ENCODE measurements around the genes SMARCD2 and CD79B.

DNA sequence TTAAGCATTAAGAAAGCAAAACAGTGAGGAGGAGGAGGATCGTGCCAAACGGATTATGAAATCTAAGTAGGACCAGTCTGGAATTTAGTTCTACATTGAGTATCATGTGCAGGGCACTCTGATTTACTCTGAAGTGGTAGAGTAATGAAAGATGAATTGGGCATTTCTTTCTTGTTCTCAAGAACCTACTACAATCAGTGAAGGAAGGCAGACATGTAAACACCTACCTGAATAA, 195.2 kb downstream of the CYB561 start:
- PRO-cap, result no peak
- RAMPAGE, long total RNA, 4 experiments, result no peak in any of the 4 experiments

DNA sequence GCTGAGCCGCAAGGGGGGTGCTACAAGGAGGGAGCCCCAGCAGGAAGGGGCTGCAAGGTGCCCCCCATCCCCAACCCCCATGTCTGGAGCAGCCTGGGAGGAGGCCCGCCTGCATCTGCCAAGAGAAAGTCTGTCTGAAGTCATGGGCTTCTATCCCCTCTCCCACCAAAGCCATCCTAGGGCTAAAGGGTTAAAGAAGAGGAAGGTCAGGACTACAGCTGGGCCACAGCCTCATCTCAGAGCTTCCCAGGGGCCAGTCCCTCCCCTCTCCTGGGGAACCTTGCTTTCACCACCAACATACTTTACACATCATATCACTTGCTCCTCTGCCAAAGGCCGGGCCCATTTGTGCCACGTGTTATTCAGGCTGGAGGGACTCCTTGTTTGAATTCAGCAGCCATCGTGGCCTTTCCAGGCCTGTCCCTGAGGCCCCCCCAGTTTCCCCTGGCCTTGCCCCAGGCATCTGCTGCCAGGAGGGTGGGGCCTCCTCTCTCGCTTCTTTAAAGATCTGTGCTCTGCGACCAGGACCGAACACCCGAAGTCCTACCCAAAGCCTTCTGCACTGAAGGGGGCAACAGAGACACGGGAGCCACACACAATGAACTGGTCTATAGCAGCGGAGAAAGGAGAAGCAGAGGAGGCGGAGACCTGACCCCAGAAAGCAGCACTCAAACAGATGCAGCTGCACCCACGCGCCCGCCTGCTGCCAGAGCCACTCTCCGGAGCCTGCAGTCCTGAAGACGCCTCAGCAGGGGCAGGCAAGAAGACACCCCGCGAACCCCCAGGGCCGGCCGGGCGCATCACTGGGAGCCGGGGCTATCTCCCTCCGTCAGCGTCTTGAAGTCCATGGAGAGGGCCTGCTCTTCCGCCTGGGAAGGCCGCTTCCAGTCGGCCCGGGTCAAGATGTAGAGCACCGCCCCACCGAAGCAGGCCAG, 12.2 kb downstream of the CYB561 start:
- PRO-cap, result no peak
- RAMPAGE, long total RNA, 4 experiments, result no peak in any of the 4 experiments

- PRO-cap, result no peak
- RAMPAGE, long total RNA, 4 experiments, result no peak in any of the 4 experiments
Measured at GRCh38 chr17:63445092-63445473, 1.0 kb downstream of the CYB561 start.

DNA sequence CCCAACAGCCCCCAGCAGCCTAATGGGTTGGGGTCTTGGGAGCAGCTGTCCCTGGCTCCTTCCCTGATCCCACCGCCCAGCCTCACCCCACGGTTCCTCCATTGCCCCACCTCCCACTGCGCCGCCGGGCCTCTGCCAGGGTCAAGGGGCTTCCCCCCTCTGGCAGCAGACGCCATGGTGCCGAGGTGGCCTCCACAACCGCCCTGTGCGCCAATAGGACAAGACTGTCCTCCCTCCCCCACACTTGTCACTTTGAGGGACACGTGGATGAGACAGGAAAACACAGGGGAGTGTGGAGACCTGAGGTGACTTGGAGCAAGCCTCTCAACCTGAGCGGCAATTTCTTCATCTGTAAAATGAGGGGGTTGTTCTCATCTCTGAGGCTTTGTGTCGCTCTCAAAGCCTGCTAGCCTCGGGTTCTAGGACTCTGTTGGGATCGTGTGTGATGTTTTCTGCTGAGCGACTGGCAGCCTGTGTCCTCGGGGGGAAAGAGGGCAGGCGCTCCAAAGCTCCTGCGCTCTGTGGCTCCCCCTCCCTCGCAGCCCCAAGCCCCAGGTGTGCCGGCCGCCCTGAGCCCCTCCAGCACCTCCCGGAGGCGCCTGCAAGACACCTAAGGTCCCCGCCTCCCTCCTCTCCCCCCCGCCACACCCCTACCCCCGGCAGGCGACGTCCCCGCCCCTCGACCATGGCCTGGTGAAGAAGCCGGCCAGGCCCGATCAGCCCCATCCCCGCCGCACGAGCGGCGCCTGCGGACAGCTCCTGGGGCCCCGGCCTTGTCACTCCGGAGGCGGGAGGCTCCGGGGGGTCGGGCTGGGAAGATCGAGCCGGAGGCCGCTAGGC, 728 bp upstream of the ACE start:
- PRO-cap, result no peak
- RAMPAGE, long total RNA, 4 experiments, result no peak in any of the 4 experiments

- PRO-cap, result bidirectional peak, plus-strand start at chr17:63550490, minus-strand start at chr17:63550201
- RAMPAGE, long total RNA, 4 experiments, result no peak in any of the 4 experiments
Measured at GRCh38 chr17:63549633-63550316, 502 bp upstream of the DCAF7 start.

- PRO-cap, result no peak
- RAMPAGE, long total RNA, 4 experiments, result no peak in any of the 4 experiments
Measured at GRCh38 chr17:63693349-63694266, 6.3 kb downstream of the LIMD2 start.

- PRO-cap, result unidirectional peak, minus-strand start at chr17:63700723; bidirectional peak, plus-strand start at chr17:63701271, minus-strand start at chr17:63701153
- RAMPAGE, long total RNA, 4 experiments, result no peak in any of the 4 experiments
Measured at GRCh38 chr17:63700629-63701197, 788 bp upstream of the LIMD2 start.

DNA sequence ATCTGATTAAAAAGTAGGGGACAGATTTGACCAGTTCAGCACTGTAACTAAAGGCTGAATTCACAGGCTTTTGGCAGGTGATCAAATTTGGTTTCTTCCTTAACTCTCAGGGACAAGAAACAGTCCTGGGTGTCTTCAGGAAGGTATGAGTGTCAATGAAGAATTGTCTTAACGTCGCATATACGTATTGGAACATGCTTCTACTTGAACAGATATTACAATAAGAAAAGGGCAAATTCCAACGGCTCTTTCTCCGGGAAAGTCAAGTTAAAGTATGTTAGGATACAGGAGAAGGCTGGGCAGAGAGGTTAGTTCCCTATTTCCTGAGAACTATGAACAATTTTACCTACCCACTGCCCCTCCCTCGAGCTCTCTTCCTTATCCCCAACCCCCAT, 784 bp downstream of the STRADA start:
- PRO-cap, result no peak
- RAMPAGE, long total RNA, 4 experiments, result no peak in any of the 4 experiments

GRCh38 chr17:63838534-63839193, 3.8 kb downstream of the SMARCD2 start:
- PRO-cap, result bidirectional peak, plus-strand start at chr17:63838888, minus-strand start at chr17:63838714; unidirectional peak, plus-strand start at chr17:63839089
- RAMPAGE, long total RNA, 4 experiments, result no peak in any of the 4 experiments

- PRO-cap, result unidirectional peak, minus-strand start at chr17:63842463; bidirectional peak, plus-strand start at chr17:63843141, minus-strand start at chr17:63842682
- RAMPAGE, long total RNA, 4 experiments, result start-site peak on the minus strand in 1 of 4 experiments, at chr17:63842459-63842949 at its widest, 20 to 70 reads per replicate
Measured at GRCh38 chr17:63842128-63843334, at the start of gene SMARCD2. SMARCD2 (minus strand) TSS chr17:63842685.

- PRO-cap, result no peak
- RAMPAGE, long total RNA, 4 experiments, result start-site peak on the minus strand in 2 of 4 experiments, at chr17:63932279-63932363 at its widest, 8 to 10 reads per replicate
Measured at GRCh38 chr17:63931911-63932575, at the start of gene CD79B. CD79B (minus strand) TSS chr17:63932331.

DNA sequence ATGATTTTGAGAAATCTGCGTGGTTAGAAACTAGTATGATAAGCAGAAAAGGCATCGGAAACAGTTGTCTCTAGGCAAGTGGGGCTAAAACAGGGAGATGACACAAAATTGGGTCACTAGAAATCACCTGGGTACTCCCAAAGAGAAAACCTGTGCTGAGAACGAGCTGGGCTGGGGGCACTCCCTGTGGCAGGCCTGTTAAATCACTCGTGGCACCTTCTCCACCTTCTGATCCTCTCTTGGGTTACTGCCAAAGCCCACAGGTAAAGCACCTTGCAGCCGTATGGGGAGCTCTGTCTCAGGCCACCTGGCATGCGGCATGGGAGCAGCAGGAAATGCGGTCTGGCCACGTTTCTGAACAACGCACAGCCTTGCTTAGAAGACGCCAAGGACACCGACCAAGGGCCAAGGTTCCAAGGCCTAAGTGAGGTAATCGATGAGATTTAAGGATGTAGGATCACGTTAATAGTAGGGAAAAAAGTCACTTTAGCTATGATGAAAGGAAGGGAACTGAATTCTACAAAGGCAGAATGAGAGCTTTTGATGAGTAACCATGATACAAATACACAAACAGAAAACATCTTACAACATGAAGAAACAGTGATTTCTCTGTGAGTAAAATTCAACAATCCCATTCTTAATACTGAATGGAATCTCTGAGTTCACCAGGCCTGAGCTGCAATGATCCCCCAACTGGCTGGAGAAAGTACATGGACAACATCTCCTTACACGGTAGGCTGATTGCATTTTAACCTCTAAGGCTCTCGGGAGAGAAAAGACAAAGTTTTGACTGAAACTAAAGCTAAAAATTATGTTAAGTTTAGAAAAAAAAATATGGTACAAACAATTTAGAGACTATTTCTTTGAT, 21.7 kb upstream of the ICAM2 start:
- PRO-cap, result no peak
- RAMPAGE, long total RNA, 4 experiments, result no peak in any of the 4 experiments

DNA sequence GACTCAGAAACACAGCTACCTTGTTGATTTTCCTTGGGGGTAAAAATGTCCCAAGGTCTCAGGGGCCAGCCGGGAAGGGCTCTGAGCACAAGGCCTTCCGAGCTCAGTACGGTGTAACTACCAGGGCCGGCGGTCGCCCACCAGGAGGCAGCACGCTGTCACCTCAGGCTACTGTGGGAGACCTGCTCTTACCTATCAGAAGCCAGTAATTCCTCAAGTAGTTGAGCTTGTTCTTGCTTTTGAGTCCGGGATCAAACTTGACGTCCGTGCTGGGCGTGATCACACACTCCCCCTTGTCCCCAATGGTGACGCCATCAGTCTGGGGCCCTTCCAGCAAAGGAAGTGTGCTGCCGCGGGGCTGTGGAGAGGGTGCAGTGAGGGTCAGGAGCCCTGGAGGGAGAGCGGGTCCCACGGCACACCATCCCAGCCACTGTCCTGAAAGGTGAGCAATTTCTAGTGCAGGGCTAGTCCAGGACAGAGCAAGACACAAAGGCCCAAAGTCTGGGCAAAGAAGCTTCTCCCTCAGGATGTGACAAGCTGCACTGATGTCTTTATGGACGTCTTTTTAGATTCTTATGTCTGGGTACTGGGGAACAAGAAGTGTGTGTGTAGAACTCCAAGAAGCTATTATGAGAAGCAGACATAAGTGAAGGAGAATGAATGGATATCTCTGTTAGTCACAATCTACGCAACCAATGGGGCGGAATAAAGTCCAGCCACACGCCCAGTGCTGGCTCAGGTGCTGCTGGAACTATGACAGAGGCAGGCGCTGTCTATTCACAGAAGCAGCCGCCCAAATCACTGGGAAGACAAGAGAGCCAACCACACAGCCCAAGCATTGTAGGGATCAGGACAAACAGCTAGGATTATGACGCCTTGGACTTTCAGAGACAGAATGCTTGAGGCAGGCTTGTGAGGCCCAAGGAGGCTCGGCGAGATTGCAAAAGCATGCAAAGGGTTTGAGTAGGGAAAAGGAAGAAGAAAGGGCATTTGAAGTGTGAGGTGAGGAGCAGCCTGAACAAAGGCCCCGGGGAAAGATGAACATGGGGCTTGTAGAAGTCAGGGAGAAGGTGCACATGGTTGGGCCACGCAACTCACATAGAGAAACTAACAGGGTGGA, 43.7 kb upstream of the ICAM2 start:
- PRO-cap, result no peak
- RAMPAGE, long total RNA, 4 experiments, result no peak in any of the 4 experiments

DNA sequence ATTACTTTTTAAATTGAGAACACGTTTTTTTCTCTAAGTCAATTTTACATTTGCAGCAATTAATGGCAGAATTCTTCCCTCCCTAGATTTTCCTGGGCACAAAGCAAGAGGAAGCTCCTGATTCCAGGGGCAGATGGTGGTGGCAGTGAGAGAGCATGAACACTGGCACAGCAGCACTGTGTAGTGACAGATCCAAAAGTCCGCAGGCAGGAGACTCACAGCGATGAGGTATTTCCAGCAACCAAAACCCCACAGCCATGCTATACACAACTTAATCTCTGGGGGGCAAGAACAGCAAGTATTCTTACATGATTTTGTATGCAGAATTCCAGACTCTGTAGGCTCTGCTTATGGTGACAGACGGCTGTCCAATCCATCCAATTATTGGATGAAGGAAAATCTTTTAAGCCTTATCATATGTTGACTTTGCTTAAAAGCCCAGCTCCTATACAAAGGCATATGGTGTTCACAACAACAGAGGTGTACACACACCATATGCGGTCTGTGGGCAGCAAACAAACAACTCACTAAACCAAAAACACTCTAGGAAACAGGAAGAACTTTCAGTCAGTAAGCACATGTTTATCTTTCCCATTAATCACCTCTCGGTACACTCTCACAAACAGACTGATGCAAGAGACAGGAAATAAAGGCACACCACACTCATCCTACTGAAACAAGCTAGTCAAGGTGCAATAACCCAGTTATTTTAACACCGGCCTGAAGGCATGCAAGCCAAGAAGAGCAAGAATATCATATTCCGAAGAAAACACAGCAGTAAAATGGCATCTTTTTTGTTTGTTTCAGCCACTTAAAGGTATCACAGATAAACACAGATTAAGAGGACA, 48.0 kb downstream of the ERN1 start:
- PRO-cap, result no peak
- RAMPAGE, long total RNA, 4 experiments, result no peak in any of the 4 experiments

- PRO-cap, result no peak
- RAMPAGE, long total RNA, 4 experiments, result no peak in any of the 4 experiments
Measured at GRCh38 chr17:64090982-64091598, 38.9 kb downstream of the ERN1 start.

- PRO-cap, result bidirectional peak, plus-strand start at chr17:64326811, minus-strand start at chr17:64326555
- RAMPAGE, long total RNA, 4 experiments, result no peak in any of the 4 experiments
Measured at GRCh38 chr17:64326479-64327067, 63.5 kb upstream of the TEX2 start.

DNA sequence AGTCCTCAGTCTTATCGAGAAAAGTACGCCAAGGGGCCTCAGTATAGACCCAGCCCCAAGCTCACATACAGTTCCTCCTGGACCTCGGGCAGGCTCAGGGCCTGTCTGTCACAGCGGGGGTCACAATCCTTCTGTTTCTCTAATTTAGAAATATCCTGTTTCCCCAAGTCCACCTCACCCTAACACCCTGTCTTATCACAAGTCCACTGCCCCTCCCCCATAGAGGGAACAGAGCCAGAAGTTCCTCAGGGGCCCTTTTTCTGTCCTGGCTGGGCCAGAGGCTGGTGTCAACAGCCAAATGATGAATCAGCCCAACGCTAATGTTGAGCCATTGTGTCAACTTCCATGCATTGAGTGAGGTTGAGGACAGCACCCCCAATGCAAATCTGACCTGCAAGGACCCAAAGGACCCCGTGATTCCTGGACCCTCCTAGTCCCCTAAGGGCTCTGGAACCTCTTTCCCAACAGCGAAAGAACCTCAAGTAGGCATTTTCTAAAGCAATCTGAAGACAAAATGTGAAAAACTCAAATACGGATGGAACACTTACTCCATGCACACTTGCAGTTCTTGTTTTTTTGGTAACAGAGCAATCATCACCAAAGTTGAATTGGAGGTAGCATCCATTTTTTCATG, 58.6 kb downstream of the PECAM1 start:
- PRO-cap, result no peak
- RAMPAGE, long total RNA, 4 experiments, result no peak in any of the 4 experiments

DNA sequence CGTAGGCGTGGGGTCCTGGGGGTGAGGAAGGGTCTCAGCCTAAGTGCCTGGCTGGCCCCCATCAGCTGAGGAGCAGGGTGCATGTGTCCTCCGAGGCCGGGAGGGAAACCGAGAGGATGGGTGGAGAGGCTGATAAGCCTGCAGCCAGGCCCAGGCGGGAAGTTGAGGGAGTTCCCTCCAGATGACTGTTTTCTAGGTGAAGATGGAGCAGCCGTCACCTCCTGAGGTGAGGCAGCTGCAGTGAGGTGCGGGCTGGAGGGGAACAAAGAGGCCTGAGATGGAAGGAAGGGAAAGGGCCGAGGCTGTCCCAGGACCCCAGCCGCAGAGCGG, 3.1 kb downstream of the PECAM1 start:
- PRO-cap, result no peak
- RAMPAGE, long total RNA, 4 experiments, result no peak in any of the 4 experiments

- PRO-cap, result bidirectional peak, plus-strand start at chr17:64412386, minus-strand start at chr17:64412186
- RAMPAGE, long total RNA, 4 experiments, result no peak in any of the 4 experiments
Measured at GRCh38 chr17:64411859-64412464, 21.3 kb upstream of the PECAM1 start.

GRCh38 chr17:64413408-64414029, 22.9 kb upstream of the PECAM1 start:
- PRO-cap, result no peak
- RAMPAGE, long total RNA, 4 experiments, result start-site peak on the minus strand in 1 of 4 experiments, at chr17:64413757-64413812 at its widest, 23 reads per replicate